Thoracic aorta endothelial cell (primary cell): ENCODE measurements around the genes LY6G6F, VARS1, LSM2 and EGFL8.

DNA sequence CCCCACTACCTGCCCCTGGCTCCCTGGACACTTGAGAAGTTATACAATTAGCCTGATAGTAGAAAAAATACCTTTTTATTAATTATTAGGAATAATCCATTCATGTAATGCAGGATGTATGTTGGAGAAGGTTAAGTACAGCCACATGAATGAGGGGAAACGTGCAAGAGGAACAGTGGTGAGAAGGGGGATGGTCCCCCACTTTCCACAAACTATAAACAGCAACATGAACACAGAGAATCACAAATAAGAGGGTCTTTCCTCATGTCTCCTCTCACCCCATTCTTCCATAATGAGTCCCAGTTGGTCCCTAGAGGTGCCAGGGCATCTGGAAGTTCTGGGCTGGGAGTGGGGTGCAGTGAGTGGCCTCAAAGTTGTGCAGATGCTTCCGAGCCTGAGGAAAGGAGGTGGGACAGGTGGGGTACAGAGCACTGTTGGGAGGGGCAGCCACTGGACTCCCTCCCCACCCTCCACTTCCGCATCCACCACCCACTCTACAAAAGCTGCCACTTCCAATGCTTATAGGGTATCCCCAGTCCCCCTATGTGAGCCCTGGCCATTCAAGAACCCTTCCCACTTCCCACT is 6.1 kb upstream of the LY6G5C start:
- CAGE, long polyA plus RNA = no peak

- CAGE, long polyA plus RNA = no peak
These were observed at the start of gene LY6G6F for GRCh38 chr6:31706600-31706984. TSS of gene LY6G6F (plus strand) at chr6:31706866.

- CAGE, long polyA plus RNA = no peak
These were observed 2.4 kb downstream of the LY6G6D start for GRCh38 chr6:31717322-31718097.

GRCh38 chr6:31724345-31724803 is 1.2 kb downstream of the MPIG6B start:
- CAGE, long polyA plus RNA = no peak

- CAGE, long polyA plus RNA = no peak
These were observed 4.2 kb downstream of the VARS1 start for GRCh38 chr6:31791388-31791711.

- CAGE, long polyA plus RNA = no peak
These were observed at the start of gene VARS1 for GRCh38 chr6:31795317-31796222. TSS of gene VARS1 (minus strand) at chr6:31795752.

DNA sequence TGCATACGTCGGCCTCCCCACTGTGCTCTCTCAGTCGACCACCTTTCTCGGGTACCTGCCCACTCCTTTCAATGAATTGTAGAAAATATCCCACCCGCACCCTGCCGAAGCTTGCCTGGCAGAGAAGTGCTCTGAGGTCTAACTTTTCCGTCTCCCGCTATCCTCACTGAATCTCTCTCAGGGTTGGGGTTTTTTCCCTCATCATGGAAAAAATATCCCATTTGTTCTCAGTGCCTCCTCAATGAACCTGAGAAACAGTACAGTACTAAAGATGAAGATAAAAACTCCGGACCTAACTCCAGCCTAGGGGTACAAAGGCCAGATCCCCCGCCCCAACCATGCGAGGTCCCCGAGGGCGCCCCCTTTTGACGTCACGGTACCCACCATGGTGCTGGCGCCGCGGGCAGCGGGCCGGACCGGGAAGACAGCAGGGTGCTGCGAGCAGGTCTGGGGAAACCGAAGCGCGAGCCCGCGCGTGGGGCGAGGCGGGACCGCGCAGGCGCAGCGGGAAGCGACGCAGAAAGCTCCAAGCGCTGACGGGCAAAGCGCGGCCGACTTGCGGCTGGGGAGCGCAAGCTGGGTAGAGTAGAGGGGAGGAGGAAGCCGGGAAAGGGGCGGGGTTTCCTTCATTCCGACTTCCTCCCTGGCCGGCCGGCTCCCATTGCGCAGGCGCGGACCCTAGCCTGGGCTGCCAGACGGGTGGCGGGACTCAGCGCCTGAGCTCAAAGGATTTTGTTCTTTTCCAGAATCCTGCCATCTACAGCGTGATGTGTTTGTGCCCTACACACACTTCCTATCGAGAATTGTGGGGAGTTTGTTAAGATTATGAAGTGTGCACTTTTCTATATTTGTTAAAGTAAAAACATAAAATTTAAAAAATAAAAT is at the start of gene LSM2:
LSM2 (minus strand) TSS at position 596 of the 885 bp plus-strand sequence.
- CAGE, long polyA plus RNA = no peak

GRCh38 chr6:31820583-31821003 is 5.2 kb downstream of the HSPA1A start:
- CAGE, long polyA plus RNA = no peak

DNA sequence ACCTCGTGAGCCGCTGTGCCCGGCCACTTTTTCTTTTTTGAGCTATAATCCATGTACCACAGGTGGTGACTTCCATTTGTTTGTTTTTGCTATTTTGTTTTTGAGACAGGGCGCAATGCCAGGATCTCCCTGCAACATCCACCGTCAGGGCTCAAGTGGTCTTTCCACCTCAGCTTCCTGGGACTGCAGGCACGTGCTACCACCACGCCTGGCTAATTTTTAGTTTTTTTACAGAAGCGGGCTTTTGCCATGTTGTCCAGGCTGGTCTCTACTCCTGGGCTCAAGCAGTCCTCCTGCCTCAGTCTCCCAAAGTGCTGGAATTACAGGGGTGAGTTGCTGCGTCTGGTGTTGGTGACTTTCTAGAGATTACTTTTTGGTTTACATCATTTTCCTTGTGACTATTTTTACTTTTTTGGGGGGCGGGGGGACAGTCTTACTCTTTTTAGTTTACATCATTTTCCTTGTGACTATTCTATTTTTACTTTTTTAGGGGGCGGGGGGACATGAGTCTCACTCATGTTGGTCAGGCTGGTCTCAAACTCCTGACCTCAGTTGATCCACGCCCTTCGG is 8.7 kb downstream of the HSPA1B start:
- CAGE, long polyA plus RNA = no peak

DNA sequence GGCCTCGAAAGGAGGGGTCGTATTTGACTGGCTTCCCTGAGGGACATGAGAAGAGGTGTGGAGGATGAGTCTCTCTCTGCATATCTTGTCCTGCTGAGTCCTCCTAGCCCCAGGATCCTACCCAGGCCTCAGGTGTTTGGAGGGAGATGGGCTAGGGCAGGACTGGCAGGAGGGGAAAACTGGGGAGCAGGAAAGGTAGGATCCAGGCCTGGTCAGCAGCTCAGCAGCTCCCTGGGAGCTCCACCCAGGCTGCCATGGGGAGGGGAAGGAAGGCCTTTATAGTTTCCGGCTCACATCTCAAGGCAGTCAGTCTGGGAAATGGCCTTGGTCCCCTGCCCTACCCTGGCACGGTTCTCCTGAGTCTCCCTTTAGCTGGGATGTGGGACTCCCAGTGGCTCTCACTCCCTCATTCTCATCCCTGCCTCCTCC is 1.7 kb downstream of the SLC44A4 start:
- CAGE, long polyA plus RNA = no peak

DNA sequence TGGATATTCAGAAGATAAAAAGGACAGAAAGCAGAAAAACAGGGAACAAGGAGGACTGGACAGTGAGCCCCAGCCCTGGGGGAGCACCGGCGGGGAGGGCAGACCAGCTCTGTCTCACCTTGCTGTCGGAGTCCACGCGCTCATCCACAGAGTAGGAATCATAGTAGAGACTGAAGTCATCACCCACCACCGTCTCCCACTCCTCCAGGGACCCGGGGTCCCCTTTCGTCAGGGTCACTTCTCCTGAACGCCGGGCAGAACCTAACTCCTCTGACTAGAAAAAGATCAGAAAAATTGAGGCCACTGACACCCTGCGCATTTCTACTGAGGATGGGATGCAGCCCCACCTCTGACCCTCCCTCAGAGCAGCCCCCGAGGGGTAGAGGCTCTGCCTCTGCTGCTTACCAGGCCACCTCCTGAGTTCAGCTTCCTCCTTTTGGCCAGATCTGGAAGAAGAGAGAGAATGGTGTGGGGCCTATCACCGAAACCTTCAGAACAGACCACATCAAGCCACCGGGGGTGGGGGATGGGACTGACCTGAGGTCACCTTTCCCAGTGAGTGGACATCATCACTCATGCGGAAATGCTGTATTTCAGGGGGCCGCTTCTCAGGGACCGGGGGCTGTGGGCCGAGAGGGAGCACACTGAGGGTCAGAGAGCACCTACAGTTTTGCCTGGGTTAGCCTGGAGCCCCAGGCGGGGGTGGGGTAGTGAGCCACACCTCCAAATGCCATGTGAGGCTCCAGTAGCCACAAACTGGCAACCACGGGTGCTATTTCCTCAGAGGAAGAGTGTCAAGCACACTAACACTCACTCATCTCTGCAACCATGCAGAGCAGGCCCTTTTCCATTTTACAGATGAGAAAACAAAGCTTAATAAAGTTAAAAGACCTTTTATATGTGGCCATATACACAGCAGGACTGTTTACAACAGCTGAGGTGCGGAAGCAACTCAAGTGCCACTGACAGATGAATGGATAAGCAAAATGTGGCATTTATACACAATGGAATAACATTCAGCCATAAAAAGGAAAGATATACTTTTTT is 4.9 kb downstream of the EHMT2 start:
- CAGE, long polyA plus RNA = no peak

DNA sequence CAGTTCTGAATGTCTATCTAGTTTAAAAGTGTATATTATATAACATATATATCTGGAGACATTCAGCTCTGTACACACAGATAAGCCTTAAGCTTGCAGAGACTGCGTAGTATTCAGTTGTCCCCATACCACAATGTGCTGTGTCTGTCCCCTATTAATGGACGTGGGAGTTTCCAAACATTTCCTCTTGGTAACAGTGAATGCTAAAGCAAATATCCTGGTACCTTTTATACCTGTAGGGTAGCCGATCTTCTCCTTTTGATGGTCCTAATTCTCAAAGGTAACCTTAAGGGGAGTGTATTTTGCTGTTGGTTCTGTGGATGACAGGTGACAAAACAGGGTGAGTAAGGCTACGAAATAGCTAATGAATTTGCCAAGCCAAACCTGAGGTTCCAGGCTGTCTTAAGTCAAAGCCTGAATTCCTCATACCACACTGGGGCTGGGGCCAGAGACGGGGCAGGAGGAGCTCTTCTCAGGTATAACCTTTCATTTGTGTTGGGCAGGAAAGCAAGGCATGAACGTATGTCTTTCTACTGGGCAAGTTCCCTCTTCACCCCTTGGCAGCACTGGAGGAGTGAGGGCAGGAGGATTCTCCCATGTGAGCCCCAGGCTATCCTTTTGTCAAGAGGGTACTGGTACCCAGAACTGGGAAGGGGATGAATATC is 7.7 kb upstream of the C2 start:
- CAGE, long polyA plus RNA = no peak

DNA sequence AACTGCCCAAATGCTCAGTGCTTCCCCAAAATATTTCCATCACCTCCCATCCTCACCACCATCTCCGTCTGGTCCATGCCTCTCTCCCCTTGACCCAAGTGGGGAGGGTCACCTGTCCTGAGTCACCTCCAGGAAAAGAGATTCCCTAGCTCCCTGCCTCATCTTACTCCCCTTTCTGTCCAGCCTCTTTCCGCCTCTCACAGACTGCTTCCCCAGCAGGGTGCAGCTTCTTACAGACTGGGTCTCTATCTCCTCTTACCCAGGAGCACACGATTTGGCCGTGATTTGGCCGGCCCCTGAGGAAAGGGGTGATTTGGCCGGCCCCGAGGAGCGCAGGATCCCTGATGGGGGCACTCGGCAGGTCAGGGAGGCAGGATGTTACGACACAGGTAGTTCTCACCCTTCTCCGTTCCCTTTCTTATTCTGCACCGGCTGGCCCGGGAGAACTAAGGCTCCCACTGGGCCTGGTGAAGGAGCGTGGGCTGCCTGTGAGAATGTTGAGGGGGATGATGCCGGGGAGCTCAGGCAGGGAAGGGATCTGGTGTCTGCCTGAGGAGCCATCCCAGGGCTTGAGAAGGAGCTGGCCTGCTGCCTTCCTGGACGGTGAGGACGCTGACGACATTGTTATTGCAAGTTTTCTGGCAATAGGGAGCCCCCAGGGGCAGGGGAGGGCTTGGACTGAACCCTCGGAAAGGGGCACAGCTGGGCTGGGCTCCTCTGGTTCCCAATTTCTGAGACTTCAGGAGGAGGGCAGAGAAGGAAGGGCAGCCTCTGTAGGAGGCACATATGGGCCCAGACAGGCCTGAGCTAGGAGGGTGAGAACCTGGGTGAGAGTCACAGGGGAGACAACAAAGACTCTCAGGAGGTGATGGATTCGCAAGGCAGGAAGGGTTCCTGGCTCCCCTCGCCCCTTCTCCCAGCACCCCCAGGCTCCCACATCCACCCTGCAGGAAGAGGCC is 32.6 kb downstream of the CYP21A2 start:
- CAGE, long polyA plus RNA = no peak

DNA sequence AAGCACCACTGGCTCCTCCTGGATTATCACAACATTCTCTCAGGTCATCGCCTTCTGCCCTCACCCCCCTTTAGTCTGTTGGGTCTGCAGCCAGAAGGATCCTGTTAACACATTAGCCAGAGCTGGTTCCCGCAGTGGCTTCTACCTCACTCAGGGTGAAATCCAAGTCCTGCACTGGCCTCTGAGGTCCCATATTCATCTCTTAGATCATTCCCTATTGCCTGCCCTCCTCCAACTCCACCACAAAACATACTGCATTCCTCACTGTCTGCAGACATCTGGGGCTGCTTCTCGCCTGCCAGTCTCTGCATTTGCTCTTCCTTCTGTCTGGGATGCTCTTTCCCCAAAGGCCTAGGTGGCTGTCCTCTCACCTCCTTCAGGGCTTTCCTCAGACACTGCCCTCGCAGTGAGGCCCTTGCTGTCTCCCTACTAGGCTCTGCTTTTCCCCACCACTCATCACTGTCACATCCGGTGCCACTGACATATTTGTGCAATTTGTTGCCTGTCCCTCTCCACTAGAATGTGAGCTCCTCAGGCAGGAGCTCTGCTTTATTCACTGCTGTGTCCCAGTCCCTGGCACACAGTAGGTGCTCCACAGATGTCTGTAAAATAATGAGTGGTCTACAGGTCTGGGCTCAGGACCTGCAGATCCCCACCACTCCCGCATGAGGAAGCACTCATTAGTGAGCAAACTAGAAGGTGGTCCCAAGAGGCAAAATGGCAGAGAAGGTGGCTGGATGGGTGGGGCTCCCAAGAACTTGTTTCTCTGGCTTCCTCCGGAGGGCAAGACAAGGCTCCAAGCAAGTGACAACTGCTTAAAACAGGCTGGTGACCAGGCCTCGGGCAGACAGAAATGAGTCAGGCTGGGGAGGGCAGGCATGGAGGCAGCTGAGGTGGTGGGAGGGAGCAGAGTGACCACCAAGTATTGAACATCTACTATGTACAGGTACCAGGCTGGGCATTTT is 33.7 kb downstream of the TNXB start:
- CAGE, long polyA plus RNA = no peak

DNA sequence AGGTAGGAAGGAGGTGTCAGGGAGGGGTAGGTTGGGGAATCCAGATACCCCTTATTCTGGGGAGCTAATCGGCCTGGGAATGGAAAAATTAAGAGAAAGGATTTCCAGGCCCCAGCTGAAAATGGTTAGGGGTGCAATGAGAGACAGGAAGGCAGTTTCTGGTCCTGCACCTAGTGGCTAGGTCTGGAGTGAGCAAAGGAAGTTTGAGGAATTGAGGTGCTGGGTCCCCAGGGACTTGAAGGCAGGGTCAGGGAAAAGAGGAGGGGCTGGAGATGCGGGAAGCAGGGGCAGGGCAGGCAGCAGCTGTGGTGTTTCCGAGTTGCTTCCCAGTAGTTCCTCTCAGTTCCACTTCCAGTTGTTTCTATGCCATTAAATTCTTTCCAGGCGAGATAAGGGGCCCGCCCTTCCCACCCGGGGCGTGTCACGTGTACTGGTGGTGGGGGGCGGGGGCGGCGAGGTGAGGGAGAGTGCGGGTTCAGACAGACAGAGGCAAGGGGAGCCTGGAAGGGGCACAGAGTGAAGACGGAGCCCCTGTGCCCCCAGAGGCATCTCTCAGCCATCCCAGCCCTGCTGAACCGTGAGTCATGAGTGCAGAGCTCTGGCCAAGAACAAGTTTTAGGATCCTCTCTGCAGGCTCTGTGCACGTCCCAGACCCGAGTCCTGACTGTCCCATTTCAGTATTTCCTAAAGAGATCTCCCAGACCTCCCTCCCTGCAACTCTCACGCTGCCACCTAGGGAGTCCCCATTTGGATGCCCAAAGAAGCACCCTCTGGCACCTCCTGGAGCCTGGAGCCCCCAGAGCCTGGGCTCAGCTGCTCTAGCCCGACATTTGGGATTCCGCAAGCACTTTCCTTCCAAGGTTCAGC is 988 bp downstream of the TNXB start:
- CAGE, long polyA plus RNA = no peak

- CAGE, long polyA plus RNA = no peak
These were observed 333 bp downstream of the TNXB start for GRCh38 chr6:32108858-32109152.

- CAGE, long polyA plus RNA = no peak
These were observed 2.3 kb upstream of the TNXB start for GRCh38 chr6:32111086-32112148.

- CAGE, long polyA plus RNA = no peak
These were observed at the start of gene EGFL8 for GRCh38 chr6:32163966-32164946. TSS of gene EGFL8 (plus strand) at chr6:32164595.

DNA sequence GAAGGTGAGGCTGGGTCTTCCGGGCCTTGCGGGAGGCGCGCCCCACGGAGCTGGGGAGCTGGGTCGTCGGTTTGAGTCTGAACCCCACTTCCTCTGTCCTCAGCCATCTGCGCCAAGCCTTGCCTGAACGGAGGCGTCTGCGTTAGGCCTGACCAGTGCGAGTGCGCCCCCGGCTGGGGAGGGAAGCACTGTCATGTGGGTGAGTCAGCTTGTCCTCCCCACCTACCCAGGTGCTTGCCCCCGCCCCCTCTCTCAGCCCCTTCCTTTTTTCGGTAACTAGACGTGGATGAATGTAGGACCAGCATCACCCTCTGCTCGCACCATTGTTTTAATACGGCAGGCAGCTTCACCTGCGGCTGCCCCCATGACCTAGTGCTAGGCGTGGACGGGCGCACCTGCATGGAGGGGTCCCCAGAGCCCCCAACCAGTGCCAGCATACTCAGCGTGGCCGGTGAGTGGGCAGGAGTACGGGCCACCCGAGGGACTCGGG is 2.5 kb downstream of the EGFL8 start:
- CAGE, long polyA plus RNA = no peak

DNA sequence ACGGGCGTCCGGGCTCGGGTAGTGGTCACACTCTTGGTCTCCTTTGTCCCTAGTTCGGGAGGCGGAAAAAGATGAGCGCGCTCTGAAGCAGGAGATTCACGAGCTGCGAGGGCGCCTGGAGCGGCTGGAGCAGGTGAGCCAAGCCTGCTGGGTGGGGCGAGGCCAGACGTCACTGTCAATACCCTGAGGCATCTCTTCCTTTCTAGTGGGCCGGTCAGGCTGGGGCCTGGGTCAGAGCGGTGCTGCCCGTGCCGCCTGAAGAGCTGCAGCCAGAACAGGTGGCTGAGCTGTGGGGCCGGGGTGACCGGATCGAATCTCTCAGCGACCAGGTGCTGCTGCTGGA is 2.9 kb downstream of the EGFL8 start:
- CAGE, long polyA plus RNA = no peak